Thoracic aorta endothelial cell (primary cell): ENCODE data around the gene IL22RA2.

- CAGE, long polyA plus RNA, result no peak
Observed at GRCh38 chr6:135270590-135271698, 89.8 kb downstream of the MYB start.

DNA sequence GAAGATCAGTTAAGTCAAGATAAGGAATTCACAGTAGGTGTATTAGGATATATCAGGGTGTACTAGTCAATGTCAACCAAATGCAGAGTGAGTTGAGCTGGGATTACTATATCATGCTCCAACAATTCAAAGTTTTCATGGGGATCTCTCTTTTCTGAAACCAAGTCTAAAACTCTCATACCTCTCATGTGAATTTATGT is 129.8 kb upstream of the AHI1 start:
- CAGE, long polyA plus RNA, result no peak

GRCh38 chr6:135830345-135830796 is 21.1 kb upstream of the PDE7B start:
- CAGE, long polyA plus RNA, result no peak

DNA sequence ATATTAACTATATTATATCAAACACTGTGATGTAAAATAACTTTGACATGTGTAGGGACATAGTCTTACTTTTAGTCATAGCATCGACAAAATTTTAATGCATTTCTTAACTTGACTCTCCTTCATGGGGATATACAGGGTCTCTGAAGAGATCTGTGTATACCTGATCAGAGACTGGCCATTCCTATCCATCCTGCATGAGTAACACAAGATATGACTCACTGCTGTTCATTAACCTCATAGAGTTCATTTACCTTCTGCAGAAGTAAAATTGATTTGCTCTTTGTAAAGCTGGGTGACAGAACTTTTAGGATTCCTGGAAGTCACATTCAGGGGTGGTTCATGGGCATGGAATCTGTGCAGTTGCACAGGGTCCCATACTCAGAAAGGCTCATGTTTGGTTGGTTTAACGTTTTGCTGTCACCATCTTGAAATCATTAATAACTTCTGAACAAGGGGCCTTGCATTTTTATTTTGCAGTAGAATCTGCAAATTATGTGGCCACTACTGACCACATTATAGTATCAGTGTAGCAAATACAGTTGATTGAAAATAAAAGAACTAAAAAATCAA is 53.2 kb downstream of the PDE7B start:
- CAGE, long polyA plus RNA, result no peak

DNA sequence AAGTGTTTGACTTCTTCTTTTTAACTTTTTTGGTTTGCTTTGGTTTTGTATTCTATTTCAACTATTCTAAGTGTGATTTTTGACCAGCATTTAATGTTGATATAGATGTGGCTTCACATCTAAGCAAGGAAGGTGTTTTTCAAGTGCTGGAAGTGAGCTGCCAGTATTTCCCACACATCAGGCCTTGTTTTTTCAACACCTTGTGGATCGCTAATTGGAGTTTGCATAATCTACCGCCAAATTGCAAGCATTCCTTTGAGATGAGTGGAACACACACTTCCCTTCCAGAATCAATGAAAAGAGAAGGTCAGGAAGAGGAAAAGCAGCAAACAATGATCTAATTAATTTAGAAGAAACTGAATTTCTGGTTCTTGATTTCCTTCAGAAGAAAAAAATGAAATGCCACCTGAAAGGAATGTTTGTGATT is 182.5 kb downstream of the MTFR2 start:
- CAGE, long polyA plus RNA, result no peak

GRCh38 chr6:136252662-136253054 is 2.5 kb upstream of the MTFR2 start:
- CAGE, long polyA plus RNA, result no peak

DNA sequence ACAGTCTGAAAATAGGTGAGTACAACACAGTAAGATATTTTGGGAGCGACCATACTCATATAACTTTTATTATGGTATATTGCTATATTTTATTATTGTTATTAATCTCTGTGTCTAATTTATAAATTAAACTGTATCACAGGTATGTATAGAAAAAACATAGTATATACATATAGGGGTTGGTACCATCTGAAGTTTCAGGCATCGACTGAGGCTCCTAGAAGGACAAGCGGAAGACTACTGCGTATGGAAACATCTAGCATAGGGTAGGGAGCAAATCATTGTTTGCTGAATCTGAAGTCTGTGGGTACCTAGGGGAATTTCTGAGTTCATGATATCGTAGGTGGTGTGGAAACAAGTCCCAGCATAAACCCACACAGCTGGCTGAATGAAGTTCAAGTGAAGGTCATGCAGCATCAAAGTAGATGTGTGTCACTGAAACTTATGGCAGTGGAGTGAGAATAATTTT is 39.5 kb downstream of the MAP7 start:
- CAGE, long polyA plus RNA, result no peak

DNA sequence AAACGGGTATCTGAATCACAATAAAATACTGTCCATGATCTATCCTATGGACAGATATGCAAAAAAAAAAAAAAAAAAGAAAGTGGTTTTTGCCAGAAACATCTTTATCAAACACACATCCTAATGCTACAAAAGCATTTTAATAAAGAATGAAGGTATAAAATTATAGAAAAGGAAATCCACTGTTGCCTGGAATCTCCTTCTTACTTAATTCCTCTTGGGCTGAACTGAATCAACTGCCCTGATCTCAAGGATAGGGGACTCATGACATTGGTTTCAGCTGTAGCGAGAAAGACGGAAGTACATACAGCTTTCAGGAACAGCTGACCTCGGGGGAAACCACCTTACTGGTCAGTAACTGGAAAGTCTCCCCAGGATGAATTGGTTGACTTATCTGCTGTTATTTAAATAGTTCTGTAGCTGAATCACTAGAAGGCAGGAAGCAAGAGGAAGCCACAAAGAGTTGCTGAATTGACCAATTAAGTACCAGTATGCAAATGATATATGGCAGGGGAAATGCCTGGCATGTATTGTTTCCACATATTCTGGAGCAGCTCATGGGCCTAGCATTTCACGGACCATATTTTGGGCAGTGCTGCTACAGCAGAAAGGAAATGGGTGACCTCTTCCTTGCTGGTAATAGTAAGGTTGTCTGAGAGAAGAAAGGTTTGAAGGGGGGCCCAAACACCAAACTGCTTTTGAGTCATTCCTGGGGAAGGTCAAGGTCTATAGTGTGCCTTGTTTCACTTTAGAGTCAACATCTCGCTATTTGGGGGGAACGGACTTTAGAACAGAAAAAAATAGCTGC is 43.6 kb upstream of the MAP7 start:
- CAGE, long polyA plus RNA, result no peak

DNA sequence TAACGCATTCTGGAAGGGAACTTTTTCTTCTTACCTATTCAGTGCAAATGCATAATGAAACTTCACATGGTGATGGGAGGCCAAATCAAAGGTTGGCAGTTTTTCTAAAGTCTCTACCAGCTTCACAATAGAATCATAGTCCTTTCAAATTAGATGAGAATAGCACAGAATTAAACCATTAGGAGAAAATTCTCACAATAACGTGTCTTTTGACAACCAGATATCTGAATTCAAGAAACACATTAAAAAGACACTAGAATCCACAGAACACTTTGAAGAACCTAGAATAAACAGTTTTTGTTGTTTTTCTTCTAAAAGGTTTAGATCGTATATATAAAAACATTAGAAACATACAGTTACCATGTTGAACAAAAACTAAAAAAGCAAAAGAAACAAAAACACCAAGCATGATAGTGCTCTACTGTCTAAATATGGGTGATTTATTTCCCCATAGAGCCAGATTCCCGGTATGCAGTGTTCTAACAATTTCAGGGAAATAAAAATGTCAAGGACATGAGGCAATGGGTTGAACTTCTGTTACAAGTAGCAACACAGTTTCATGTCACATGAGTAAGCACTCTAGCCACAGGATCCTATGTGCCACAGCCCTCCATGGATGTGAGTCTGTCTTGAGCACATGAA is 96.2 kb downstream of the MAP3K5 start:
- CAGE, long polyA plus RNA, result no peak

DNA sequence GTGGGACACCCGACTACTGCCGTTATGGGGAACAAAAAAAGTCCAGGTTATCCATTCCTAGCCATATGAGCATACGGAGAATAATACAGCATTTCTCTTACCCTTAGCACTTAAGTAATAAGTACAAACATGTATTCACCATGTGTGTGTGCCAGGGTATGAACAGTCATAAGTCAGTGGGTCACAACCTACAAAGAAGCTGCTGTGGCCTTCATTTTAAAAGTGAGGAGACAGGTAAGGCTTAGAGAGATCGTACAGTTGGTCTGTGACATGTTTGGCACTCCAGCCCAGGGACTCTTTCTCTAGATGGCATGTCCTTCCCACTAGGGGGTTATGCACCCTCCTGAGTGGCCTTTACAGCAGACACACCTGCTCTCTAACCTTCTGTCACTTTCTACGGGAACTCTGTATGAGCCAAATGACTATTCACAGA is 91.4 kb downstream of the MAP3K5 start:
- CAGE, long polyA plus RNA, result no peak

DNA sequence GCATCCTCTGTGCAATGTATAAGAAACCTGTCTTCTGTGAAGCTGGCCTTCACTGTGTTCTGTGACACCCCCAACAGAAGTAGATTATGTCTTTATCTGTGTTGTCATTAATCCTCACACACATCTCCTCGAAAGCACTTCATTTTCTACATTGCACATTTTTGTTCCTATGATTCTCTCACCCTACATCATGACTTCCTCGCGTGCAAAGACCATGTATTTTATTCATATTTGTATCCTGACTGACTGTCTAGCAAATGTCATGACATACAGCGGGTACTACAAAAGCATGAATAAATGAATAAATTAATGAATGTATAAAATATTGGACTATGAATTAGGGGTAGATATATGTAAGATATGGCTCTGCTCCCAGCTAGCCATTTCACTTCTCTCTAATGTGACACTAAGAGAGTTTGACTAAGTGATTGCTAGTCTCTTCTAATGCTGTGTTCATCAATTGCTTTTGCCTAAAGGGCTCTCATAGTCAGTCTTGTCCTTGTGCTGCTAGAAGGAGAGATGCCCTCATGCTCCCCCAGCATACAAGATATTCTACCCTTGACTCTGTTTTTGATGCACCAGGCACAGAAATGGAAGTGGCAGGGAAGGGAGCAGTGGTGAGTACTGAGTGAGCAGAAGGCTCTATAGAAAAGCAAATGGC is 83.2 kb downstream of the MAP3K5 start:
- CAGE, long polyA plus RNA, result no peak

- CAGE, long polyA plus RNA, result no peak
Observed at GRCh38 chr6:136755180-136755422, 37.2 kb downstream of the MAP3K5 start.

DNA sequence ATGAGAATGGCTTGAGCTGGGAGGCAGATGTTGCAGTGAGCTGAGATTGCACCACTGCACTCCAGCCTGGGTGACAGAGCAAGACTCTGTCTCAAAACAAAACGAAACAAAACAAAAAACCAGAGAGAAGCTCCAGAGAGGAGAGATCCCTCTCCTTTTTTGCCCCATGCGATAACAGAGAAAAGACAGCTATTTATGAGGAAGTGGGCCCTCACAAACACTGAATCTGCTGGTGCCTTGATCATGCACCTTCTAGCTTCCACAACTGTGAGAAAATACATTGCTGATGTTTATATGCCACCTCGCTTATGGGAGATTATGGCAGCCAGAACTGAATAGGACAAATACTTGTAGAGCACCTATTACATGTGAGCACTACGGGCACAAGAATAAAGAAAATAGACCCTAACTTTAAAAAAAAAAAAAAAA is 31.4 kb downstream of the MAP3K5 start:
- CAGE, long polyA plus RNA, result no peak

- CAGE, long polyA plus RNA, result no peak
Observed at GRCh38 chr6:136989118-136990193, 55.3 kb downstream of the IL20RA start.

DNA sequence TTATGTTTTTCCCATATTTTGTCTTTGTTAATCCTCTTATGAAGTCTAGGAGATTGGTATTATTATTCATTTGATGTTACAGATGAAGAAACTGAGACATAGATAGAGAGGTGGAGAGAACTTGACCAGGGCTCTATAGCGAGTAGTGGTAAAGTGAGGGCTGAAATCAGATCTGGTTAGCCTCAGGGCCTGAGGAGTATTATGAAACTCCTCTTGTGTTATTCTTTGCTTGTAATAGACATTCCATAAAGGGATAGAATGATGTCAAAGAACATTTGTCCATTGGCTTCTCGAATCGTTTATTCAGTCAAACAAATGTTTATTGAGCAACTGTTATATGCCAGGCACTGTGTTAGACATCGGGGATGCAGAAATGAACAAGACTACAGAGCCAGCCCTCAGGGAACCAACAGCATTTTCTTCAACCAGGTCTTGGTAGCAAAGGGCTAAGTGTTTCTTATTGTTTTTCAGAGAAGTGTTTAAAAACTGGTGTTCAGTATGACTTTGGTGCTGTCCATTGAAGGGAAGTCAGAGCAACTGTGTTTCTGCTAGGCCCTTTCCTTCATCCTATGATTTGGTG is at the start of gene IL22RA2:
IL22RA2 (minus strand) TSS at position 154 of the 580 bp plus-strand sequence.
- CAGE, long polyA plus RNA, result no peak

DNA sequence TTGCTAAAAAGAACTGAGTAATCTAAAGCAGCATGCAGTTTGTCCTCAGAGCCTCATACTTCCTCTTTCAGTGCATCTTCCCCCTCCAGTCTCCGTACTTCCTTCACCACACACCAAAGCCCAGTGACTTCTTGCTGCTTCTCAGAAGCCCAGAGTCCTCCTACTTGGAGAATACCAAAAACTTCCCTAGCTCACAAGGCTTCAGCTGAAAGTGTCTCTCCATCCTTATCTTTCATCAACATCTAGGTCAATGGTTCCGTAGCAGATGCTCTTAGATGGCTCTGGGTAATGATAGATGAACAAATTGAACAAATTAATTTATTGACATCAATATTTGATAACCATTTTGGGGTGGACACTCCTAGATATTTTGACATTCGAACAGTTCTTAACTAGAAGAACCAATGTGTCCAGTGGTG is 5.8 kb upstream of the IFNGR1 start:
- CAGE, long polyA plus RNA, result no peak

- CAGE, long polyA plus RNA, result no peak
Observed at GRCh38 chr6:137414740-137414962, 79.5 kb downstream of the OLIG3 start.

DNA sequence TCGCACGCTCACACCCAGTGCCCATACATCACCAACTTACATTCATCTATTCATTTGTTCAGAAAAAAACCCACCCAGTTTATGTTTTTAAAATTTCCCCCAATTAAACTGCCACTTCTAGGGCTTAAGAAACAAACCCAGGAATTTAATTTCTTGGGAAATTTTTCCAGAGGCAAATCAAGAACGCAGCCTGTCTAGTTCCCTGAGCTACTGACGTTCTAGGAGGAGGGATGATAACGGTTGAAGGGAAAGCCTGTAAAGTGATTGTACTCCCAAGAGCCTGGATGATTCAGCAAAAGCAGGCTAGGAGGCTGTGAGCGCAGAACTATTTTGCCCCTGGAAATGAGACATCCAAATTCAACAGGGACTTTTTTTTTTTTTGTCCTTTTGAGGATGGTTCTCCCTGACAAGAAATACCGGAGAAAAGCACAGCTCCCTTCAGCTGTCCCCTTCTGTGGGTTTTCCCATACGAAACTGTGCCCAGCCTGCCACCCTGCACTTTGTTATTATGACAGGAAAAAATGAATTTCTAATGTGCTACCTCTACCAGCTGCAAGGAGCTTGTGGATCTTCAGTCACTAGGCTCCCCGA is 77.4 kb downstream of the OLIG3 start:
- CAGE, long polyA plus RNA, result no peak

- CAGE, long polyA plus RNA, result no peak
Observed at GRCh38 chr6:137707890-137708591, 159.0 kb upstream of the TNFAIP3 start.

GRCh38 chr6:137722680-137723018 is 144.4 kb upstream of the TNFAIP3 start:
- CAGE, long polyA plus RNA, result no peak